GM06990 (cell line): ENCODE measurements around the genes CSK and ULK3.

DNA sequence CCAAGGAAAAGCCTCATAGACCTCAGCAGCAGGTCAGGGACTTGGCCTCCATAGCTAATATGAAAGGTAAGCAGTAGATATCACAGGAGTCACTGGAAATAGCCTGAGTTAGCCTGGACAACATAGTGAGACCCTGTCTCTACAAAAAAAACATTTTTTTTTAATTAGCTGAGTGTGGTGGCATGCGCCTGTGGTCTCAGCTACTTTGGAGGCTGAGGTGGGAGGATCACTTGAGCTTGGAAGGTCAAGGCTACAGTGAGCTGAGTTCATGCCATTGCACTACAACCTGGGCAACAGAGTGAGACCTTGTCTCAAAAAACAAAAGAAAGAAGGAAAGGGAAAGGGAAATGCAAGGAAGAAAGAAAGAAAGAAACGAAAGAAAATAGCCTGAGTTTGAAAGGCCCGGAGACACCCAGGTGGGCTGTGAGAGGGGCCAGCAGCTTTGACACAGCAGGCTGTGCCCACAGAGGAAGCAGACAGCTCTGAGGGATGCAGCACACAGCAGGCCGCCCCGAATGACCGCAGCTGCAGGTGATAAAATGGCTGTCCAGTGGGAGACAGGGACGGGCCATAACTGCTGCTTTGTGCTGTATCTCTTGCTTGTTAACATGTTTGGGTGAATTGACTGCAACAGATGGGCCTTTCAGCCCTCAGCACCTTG lies 36.9 kb upstream of the CLK3 start:
- RRBS = no CpG with 5 or more reads among the region's 7 CpGs

DNA sequence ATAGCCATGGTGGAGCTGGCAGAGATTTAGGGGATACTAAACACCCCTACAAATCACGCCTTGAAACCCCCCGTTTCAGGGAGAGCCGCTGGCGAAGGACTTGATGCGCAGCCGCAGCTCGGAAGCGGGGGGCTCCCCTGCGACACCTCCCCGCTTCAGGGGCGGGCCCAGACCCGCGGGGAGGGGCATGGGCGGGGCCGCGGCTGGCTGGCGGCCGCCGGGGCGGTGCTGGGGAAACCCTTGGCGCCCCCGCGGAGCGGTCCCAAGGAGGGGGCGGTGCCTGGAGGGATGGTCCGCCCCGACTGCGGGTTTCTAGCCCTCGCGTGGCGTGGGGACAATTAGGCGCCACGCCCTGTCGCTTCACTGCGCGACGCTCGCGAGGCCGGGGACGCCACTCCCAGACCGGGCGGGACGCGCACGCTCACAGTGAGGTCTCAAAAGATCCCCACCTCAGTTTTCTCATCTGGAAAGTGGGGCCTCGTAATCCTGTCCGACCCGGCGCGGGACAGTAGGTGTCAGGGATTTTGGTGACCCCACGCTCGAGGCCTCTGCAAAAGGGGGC lies 1.0 kb upstream of the CLK3 start:
- RRBS = 4% methylated on average over 10 of the region's 53 CpGs

DNA sequence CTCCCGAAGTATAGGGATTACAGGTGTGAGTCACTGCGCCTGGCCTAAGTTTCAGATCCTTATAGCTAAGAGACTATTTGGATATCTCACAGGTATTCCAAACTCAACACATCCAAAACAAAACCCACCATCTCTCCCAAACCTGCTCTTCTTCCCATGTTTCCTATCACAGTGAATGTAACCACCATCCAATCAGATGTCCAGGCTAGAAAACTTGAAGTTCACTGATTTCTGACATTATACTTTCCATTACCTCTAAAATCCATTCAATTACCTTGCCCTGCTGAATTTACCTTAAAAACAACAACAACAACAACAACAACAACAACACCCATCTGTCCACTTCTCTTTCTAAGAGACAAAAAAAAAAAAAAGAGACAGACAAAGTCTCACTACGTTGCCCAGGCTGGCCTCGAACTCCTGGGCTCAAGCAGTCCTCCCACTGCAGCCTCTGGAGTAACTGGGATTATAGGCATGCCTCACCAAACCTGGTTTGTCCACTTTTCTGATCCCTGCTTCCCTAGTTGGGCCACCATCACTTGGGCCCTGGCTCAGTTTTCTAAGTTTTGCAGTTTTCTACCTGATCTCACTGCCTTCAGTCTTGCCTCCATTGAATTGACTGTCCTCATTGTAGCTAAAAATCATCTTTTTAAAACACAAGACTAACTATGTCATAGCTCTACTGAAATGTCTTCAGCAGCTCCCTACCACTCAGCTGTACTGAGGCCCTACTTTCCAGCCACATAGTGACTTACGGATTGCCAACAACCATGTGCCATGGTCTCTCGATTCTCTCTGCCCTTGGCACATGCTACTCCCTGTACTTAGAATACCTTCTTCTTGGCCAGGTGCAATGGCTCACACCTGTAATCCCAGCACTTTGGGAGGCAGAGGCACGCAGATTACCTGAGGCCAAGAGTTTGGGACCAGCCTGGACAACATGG lies 23.2 kb downstream of the CLK3 start:
- RRBS = no CpG with 5 or more reads among the region's 7 CpGs

GRCh38 chr15:74725711-74726289 lies 472 bp upstream of the CYP1A1 start:
- RRBS = 4% methylated on average over 11 of the region's 41 CpGs

DNA sequence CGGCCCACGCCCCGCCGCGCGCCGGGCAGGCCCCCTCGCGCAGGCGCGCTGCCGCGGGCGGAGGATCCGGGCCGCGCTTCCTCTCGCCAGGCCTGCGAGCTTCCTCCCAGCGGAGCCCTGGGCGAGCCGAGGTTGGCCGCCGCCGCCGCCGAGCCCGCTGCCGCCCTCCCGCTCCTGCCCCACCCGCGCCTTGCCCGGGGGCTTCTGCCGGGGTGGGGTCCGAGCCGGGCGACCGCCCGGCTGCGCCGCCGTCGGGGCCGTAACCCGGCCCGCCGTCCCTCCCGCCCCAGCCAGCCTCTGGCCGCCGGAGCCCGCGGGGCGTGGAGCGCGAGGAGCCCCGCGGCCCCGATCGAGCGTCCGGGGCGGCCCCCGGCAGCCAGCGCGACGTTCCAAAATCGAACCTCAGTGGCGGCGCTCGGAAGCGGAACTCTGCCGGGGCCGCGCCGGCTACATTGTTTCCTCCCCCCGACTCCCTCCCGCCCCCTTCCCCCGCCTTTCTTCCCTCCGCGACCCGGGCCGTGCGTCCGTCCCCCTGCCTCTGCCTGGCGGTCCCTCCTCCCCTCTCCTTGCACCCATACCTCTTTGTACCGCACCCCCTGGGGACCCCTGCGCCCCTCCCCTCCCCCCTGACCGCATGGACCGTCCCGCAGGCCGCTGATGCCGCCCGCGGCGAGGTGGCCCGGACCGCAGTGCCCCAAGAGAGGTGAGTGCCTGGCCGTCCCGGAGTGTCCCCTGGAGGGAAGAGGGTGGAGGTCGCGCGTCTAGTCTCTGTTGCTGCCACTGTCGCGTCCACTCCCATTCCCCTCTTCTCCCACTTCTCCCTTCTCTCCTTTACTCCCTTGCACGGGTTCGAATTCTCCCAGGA lies at the start of gene CSK:
Gene CSK, plus strand, starts transcription at position 63 of the 865 bp plus-strand sequence.
- RRBS = 4% methylated on average over 45 of the region's 106 CpGs

GRCh38 chr15:74789318-74789862 lies 7.5 kb downstream of the CSK start:
- RRBS = 15% methylated on average over 1 of the region's 9 CpGs

GRCh38 chr15:74798281-74799230 lies 14.1 kb upstream of the LMAN1L start:
- RRBS = no CpG with 5 or more reads among the region's 26 CpGs

DNA sequence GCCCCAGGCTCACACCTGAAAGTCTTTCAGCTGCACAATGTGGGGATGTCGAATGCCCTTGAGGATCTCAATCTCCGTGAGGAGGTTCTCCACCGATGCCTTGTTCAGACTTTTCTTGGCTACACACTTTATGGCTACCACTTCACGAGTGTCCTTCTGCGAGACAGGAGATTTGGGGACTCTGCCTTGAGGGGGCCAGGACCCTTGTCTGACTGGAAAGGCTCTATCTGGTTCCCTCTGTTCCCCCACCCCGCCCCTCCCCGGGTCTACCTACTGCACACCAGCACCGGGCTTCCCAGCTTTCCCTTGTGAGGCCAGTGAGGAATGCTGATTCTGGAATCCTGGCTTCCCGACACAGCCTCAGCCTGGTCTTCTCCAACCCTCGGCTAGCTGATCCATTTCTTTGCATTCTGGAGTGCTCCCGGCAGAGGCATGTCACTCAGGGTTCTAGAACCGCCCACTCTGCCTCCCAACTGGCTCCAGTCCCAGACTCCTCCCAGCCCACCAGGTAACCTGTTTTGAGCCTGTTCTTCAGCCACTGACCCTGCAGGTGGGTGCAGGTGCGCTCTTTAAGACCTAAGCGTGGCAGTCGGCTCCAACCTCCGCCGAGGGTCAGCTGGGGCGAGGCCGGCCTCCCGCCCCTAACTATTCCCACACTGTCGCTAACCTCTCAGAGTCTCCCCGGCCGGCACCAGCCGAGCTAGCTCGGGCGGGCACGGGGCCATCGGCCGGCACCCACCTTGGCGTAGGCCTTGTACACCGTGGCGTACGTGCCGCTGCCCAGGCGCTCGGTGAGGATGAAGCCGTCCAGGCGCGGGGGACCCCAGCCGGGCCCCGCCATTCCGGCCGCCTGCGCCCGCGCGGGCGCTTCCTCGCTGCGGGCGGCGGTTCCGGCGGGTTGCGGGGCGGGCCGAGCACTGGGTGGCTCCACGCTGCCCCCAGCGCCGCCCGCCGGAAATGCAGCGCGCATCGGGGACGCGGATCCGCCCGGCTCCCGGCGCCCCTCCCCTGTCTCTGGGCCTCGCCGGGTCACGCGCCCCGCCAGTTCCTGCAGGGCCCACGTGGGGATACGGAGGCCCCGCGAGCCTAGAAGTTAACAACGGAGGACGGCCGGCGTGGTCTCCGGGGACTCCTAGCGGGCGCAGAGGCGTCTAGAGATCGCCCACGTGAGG lies at the start of gene ULK3:
Gene ULK3, minus strand, starts transcription at position 892 of the 1,172 bp plus-strand sequence.
- RRBS = 3% methylated on average over 55 of the region's 90 CpGs

- RRBS = no CpG with 5 or more reads among the region's 4 CpGs
These were observed 2.3 kb downstream of the SCAMP2 start for GRCh38 chr15:74870860-74871296.

GRCh38 chr15:74955448-74956509 lies 793 bp downstream of the RPP25 start:
- RRBS = 32% methylated on average over 41 of the region's 79 CpGs

- RRBS = no CpG with 5 or more reads among the region's 6 CpGs
These were observed 2.0 kb downstream of the PPCDC start for GRCh38 chr15:75025127-75025989.

- RRBS = no CpG with 5 or more reads among the region's 6 CpGs
These were observed 4.1 kb downstream of the PPCDC start for GRCh38 chr15:75027587-75027786.

- RRBS = no CpG with 5 or more reads among the region's 10 CpGs
These were observed 46.1 kb downstream of the PPCDC start for GRCh38 chr15:75069340-75070061.

DNA sequence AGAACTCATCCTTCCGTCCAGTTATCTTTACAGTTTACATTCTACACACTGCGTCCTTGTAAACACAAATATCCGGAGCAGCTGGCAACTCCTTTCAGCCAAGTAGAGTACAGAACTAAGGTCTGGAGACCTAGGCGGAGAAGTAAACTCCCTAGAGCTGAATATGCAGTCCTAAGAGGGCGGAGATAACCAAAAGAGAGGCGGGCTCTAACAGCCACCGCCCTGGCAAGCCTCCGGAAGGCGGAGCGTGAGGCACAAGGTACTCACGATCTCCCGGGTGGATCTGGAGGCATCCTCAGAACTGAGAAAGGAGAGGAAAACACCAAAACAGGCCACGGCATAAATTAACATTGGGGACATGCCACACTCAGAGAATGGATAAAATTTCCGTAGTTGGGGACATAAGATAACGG lies 971 bp upstream of the SIN3A start:
- RRBS = no CpG with 5 or more reads among the region's 15 CpGs

- RRBS = 7% methylated on average over 5 of the region's 37 CpGs
These were observed 2.3 kb upstream of the SIN3A start for GRCh38 chr15:75453807-75454230.

- RRBS = no CpG with 5 or more reads among the region's 8 CpGs
These were observed 1.3 kb downstream of the PTPN9 start for GRCh38 chr15:75577861-75578117.

GRCh38 chr15:75641537-75641971 lies 1.5 kb upstream of the IMP3 start:
- RRBS = no CpG with 5 or more reads among the region's 4 CpGs

DNA sequence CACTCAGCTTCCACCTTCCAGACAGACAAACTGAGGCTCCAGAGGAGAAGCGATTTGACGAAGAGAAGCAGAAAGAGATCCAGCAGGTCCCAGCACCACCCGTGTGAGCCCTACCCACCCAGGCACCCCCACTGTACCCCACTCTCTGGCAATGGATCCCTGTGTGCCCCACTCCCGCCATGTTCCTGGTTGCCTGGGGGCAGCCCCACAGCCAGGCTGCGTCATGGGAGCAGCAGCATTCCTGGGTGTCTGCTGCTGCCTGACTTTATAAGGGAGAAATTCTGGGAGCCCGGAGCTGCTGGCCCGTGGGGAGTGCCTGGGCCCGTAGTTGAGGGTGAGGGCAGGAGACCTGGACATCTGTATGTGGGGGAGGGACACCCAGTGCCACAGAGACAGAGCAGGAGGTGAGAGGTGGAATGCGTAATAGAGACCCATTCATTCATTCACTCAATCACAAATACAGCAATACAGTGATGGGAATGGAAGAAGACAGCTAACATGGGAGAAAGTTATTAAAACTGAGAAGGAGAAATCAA lies 15.2 kb downstream of the CSPG4 start:
- RRBS = no CpG with 5 or more reads among the region's 9 CpGs

DNA sequence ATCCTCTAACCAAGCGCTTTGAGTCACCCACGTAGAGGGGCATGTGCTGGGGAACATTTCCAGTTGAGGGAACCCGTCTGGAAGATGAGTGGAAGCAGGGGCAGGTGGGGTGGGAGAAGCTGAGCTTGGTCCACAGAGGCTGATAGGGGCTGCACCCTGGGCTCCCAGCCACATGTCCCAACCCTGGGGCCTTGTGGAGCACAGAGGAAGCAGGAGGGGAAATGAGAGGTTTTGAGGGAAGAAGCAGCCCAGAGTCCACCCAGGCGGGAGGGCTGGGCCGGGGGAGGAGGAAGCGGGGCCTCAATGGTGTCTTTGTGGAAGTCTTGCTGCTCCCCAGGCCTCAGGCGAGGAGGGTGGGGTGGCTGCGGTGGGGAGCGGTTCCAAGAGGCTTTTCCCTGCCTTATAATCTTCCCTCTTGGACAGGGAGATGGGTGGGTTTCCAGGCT lies 13.2 kb downstream of the CSPG4 start:
- RRBS = no CpG with 5 or more reads among the region's 9 CpGs

- RRBS = no CpG with 5 or more reads among the region's 14 CpGs
These were observed 429 bp upstream of the FBXO22 start for GRCh38 chr15:75903209-75903688.